Measurements from ENCODE around the genes RINT1 and EFCAB10.

DNA sequence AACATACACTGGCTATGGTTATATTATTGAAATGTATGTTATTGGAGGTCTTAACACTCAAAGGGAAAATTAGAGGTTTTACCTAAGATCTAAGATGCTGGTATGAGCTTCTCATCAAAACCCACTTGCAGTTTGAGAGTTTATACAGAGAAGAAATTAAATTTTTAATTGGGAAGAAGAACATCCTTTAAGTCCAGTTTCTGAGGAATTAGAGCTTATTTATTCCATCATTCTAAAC, 28.8 kb downstream of the KMT2E start:
- PRO-cap: no peak
- RAMPAGE, long total RNA: no peak

DNA sequence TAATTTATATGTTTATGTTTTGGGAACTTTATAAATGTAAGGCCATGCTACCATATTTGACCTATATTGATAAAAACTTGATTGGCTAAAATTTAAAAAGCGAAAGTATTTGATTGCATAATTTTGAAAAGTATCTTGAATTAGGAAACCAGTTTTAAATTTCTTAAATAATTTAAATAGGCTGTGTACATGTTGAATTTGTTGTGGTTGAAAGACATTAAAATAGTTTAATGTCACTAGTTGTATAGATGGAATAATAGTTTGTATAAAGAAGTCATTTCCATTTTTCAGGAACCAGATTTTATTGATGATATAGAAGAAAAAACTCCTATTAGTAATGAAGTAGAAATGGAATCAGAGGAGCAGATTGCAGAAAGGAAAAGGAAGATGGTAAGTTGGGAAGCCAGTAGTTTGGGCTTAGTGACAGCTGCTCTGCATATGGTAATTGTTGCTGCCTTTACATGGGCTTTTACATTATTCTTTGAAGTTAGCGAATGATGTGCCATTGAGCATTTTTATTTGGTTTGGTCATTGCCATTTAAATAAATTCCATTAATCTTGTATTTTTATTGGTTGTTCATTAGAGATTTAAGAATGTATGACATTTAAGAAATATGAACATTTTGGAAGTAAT, 77.0 kb downstream of the KMT2E start:
- PRO-cap: no peak
- RAMPAGE, long total RNA: no peak

DNA sequence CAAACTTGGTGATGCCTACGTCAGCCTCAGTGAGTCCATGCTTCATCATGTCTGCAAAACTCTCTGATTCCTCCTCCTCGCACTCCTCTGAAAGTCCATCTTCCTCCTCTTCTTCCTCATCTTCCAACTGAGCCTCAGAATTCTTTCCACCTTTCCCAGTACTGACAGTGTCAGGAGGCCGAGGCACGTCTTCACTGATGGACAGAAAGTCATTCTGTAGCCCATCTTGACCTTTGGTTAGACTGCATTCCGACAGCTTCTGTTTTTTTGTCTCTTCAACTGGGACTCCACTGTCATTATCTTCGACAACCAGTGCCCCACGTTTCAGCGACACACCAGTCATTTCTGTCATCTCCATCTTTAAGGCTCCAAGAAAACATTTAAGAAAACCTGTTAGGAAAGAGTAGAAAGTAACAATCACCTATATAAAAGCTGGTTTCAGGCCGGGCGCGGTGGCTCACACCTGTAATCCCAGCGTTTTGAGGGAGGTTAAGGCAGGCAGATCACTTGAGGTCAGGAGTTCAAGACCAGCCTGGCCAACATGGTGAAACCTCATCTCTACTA, 13.8 kb downstream of the PUS7 start:
- PRO-cap: no peak
- RAMPAGE, long total RNA: start-site peak on the minus strand centred at position 318 of the sequence, 128 bp wide, 102 reads

- PRO-cap: bidirectional peak, plus-strand start at chr7:105532179, minus-strand start at chr7:105532055
- RAMPAGE, long total RNA: start-site peak on the plus strand at chr7:105532198-105532231, 407 reads
These were observed at the start of gene RINT1 for GRCh38 chr7:105531872-105532998. RINT1 (plus strand) TSS chr7:105532201.

DNA sequence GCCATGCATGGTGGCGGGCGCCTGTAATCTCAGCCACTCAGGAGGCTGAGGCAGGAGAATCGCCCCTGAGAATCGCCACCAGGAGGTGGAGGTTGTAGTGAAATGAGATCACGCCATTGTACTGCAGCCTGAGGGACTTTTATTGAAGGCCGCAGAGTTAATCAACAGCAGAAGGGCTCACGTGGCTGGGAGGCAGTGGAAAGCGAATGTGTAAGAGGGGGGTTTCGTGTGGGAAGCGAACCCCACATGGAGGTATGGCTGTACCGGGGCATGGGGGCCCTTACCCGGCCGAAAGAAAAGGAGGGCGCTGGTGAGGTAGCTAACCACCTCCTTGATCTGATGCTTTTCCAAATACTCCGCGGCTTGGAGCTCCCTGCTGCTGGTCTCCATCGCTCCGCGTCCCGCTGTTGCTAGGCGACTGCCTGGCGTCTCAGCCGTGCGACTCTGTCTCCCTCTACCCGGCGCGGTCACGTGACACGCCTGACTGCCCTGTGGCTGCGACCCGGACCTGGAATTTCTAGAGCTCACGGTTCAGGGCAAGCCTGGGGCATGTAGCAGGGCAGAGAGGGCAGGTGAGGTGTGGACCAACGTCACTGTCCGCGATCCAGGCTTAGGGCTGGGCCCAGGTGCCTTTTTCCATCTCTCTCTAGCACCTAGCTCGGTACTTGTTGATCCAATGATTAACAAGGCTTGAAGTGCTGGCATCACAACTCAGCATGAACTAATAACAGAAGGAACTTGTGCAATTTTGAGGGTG, at the start of gene EFCAB10:
EFCAB10 (minus strand) TSS at position 420 of the 757 bp plus-strand sequence.
- PRO-cap: no peak
- RAMPAGE, long total RNA: no peak

DNA sequence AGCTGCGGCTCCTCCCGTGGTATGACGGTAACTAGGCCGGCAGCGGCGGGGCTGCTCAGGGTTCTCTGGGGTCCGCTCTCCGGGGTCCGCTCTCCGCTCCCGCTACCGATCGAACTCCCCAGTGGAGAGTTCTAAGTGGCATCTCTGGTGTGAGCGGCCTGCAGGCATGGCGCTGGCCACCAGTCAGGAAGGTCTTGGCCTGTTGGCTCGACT, 1.9 kb upstream of the EFCAB10 start:
- PRO-cap: no peak
- RAMPAGE, long total RNA: no peak

GRCh38 chr7:105748131-105748421, 128.3 kb downstream of the ATXN7L1 start:
- PRO-cap: no peak
- RAMPAGE, long total RNA: no peak

GRCh38 chr7:105808953-105809577, 67.3 kb downstream of the ATXN7L1 start:
- PRO-cap: no peak
- RAMPAGE, long total RNA: no peak

GRCh38 chr7:105975952-105976679, 13.1 kb downstream of the CDHR3 start:
- PRO-cap: no peak
- RAMPAGE, long total RNA: no peak

DNA sequence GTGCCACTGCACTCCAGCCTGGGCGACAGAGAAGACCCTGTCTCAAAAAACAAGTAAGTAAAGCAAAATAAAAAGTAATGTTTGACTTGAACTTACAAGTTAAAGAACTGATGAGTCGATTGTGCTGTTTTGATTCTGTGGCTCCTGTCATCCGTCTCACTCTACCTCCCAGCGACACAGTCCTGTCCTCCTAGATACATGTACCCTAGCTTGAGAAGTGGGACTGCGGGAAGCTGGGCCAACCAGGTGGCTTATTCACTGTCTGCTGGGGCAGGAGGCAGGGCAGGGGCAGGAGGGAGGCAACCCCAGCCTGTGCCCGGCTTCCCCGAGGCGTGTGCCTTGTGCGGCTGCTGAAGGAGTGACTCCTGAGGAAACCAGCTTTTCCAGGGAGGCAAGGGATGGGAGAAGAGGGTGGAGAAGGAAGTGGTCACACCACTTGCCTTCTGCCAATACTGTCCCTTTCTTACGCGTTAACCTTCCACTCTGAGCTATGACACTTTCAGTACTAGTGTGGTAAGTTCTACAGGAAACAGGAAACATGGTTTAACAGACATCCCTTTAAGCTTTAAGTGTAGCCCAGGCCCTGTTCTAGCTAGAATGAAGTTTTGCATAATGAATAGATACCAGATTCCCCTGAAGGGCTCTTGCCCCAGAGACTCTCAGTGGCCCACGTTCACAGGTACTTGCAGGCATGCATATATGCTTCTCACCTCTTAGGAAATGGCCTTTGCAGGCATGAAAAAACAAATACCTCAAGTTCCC, 40.7 kb downstream of the SYPL1 start:
- PRO-cap: no peak
- RAMPAGE, long total RNA: no peak

DNA sequence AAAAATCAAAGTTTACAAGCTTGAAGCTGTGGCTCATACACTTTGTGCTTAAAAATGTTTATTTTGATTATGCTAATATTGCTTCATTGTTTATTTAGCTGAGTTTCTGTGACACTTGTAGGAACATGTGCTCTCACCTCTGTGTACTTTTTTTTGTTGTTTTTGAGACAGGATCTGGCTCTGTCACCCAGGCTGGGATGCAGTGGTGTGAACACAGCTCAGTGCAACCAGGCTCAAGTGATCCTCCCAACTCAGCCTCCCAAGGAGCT, 84.6 kb upstream of the SYPL1 start:
- PRO-cap: no peak
- RAMPAGE, long total RNA: no peak

- PRO-cap: no peak
- RAMPAGE, long total RNA: no peak
These were observed 85.7 kb downstream of the NAMPT start for GRCh38 chr7:106198918-106199563.

GRCh38 chr7:106251314-106251747, 33.5 kb downstream of the NAMPT start:
- PRO-cap: no peak
- RAMPAGE, long total RNA: no peak

- PRO-cap: no peak
- RAMPAGE, long total RNA: start-site peak on the minus strand at chr7:106254372-106254453, 191 reads
These were observed 30.5 kb downstream of the NAMPT start for GRCh38 chr7:106253959-106255091.

DNA sequence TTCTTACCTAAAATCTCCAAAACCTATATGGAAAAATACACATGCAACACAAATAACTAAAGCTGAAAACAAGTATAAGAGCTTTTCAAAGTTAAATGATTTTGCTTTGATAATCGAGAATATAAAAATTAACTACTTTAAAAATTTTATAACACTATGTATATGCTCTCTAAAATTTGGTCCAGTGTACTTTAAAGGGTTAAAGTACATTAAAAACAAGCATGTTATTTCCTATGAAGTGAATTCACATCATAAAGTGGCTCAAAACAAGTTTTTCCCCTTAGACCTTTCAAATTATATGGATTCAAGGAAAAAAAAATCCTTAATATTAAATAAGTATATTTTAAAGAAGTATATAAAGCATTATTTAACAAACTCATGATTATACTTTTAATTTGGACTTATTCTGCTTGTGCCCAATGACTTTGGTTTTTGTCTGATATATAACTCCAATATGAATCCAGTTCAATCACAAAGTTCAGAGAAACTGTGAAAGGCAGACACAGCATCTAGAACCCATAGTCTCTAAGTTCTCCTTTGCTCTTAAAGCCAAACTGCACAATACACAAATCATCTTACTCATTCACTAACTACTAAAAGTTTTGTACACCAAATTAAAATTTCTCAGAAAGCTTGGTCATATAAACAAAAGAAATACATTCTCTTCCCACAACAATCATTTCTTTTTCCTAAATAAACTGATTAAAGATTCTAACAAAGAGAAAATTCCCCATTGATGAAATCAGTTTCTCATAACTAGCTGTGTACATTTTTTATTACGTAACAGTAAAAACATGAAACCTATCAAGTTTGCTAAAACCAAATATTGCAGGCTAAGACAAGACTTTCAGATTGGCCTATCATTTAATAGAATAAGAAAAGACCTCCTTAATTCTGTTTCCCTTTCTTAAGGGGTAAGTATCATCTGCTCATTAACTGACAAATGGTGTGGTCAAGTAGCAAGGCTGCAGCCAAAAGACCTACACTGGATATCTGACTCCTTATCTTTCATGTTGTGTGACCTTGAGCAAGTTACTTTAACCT, 22.8 kb downstream of the NAMPT start:
- PRO-cap: no peak
- RAMPAGE, long total RNA: no peak

- PRO-cap: no peak
- RAMPAGE, long total RNA: no peak
These were observed 129.4 kb upstream of the NAMPT start for GRCh38 chr7:106414126-106414592.

- PRO-cap: unidirectional peak, minus-strand start at chr7:106418190; unidirectional peak, plus-strand start at chr7:106418535
- RAMPAGE, long total RNA: no peak
These were observed 133.4 kb upstream of the NAMPT start for GRCh38 chr7:106418010-106418808.

GRCh38 chr7:106774929-106775623, 90.0 kb upstream of the PIK3CG start:
- PRO-cap: no peak
- RAMPAGE, long total RNA: no peak

DNA sequence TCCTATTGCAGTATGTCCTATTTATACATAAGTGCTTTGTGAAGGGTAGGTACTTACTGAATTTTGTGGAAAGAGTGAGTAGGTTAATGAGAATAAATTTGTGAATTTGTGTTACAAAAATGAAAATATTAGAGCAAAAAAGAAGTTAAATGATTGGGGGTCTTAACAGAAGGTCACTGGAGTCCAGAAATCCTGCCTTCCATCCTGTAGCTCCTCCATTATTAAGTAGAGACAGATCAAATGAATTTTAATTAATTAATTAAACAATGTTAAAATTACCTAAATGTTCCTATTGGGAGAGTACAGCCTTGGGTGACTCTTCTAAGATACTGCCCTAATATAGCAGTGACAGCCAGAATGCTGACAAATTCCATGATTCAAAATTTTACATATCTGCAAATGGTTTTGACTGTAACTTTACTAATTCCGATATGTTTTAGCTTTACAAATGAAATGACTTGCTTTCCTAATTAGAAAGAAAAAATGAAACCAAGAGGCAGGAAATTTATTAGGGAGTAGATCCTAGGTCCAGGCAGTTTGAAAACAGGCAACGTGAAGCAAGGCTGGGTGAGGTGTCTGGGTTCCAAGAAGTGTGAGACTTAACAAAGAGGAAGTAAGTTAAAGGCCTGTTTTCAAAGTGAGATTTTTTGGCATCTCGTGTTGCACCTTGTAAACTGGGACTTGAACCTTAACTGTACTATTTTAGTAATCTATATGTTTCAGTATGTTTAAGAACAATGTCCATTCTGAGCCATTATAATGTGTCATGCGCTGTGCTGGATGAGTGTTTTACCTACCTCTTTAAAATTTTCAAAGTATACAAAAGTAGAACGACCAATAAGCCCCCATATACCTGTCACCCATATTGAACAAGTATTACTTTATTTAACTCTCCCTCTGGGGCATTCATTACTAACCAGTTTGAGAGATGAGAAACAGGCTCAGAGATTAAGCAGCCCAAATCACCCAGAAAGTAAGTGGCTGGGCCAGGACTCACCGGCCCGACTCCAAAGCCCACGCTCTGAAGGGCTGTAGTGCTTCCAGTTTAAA, 1.6 kb downstream of the PIK3CG start:
- PRO-cap: no peak
- RAMPAGE, long total RNA: no peak

DNA sequence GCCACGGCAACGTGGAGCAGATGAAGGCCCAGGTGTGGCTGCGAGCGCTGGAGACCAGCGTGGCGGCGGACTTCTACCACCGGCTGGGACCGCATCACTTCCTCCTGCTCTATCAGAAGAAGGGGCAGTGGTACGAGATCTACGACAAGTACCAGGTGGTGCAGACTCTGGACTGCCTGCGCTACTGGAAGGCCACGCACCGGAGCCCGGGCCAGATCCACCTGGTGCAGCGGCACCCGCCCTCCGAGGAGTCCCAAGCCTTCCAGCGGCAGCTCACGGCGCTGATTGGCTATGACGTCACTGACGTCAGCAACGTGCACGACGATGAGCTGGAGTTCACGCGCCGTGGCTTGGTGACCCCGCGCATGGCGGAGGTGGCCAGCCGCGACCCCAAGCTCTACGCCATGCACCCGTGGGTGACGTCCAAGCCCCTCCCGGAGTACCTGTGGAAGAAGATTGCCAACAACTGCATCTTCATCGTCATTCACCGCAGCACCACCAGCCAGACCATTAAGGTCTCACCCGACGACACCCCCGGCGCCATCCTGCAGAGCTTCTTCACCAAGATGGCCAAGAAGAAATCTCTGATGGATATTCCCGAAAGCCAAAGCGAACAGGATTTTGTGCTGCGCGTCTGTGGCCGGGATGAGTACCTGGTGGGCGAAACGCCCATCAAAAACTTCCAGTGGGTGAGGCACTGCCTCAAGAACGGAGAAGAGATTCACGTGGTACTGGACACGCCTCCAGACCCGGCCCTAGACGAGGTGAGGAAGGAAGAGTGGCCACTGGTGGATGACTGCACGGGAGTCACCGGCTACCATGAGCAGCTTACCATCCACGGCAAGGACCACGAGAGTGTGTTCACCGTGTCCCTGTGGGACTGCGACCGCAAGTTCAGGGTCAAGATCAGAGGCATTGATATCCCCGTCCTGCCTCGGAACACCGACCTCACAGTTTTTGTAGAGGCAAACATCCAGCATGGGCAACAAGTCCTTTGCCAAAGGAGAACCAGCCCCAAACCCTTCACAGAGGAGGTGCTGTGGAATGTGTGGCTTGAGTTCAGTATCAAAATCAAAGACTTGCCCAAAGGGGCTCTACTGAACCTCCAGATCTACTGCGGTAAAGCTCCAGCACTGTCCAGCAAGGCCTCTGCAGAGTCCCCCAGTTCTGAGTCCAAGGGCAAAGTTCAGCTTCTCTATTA, 3.1 kb downstream of the PIK3CG start:
- PRO-cap: no peak
- RAMPAGE, long total RNA: no peak

All from vagina (tissue), 1 donor.